Cardiac septum (tissue), 1 donor: Measurements from ENCODE around the gene CBR1.

- PRO-cap, result no peak
These were observed 59.8 kb upstream of the ATP5PO start for GRCh38 chr21:33975292-33975991.

DNA sequence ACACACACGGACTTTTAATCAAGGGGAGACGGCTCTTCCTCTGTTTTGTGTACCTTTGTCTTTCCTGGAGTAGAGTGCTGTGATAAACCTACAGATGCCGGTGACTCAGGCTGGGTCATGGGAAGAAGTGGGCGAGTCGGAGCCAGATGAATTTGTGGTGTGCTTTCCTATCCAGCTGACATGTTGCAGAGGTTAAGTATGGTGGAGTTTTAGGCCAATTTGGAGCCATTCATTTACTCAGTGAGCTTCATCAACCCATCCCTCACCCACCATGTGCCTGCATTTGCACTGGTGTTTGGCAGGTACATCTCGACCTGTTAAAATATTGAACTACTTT is 35.8 kb upstream of the MRPS6 start:
- PRO-cap, result no peak

DNA sequence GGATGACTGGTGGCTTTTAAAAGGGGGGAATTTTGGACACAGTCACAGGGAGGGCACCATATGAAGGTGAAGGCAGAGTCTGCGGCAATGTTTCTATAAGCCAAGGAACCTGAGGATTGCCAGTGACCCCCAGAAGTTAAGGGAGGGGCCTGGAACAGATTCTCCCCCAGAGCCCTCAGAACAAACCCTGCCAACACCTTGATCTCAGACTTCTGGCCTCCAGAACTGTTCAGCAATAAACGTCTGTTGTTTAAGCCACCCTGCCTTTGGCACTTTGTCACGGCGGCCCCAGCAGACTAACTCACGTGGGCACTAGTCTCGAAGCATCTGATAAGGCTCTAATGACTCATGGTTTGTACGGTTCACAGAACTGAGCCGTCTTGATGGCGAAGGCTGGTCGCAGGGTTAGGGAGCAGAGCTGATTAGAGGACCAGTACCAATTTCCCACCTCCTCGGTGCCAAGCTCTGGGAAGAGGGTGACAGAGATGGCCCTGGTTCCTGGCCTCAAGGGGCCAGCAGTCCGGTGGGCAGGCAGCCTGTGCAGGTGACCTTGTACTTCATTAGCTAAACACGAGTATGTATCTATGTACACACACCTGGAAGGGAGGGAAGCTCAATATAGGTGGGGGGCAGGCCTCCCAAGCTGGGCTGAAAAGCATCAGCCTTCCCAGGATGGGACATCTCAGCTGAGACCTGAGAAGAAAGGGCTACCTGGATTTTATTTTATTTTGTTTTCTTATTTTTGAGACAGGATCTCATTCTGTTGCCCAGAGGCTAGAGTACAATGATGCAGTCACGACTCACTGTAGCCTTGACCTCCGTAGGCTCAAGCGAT is 112.8 kb downstream of the MRPS6 start:
- PRO-cap, result no peak

DNA sequence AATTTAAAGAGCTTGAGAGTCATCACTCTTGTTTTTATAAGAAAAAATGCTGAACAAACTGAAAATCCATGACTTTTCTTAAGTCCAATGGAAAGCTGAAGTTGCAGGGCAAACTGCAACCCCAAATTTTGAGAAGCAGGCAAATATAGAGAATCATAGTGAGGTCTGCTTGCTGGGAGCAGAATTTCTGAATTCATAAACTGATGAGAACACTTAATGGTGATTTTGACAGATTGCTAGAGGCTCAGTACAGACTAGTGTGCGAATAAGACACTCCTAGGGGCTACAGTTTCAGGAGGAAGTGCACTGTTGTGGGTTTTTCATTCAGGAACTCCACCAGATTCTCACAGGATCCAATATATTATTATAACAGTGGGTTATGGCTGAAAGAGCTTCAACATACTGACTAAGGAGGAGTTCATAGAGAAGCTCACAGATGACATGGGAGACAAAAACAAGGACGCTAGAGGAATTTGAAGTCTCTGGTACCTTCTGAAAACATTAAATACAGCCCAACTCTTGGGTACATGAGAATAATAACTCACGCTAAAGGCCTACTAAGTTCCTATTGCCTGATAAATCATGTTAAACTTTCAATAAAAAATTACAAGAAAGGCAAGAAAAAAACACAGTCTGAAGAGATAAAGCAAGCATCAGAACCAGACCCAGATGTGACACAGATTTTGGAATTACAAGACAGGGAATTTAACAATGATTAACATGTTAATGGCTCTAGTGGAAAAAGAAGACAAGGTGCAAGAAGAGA is 135.3 kb downstream of the CLIC6 start:
- PRO-cap, result no peak

DNA sequence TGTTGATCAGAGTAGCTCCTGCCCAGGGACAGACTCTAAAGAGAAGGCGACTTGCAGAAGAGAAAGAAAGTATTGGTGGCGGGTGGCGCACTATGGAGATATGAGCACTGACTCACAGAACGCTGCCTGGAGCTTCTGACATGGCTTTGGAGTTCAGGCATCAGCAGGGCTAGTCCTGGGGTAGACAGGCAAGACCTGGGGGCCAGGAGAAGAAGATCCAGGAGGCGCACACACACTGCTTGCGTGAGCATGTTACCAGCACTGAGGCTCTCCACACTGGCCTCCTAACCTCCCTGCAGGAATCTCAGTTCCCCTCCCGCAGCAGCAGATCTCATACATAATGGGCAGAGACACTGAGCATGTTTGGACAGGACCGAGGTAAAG is 175.3 kb downstream of the CLIC6 start:
- PRO-cap, result no peak

DNA sequence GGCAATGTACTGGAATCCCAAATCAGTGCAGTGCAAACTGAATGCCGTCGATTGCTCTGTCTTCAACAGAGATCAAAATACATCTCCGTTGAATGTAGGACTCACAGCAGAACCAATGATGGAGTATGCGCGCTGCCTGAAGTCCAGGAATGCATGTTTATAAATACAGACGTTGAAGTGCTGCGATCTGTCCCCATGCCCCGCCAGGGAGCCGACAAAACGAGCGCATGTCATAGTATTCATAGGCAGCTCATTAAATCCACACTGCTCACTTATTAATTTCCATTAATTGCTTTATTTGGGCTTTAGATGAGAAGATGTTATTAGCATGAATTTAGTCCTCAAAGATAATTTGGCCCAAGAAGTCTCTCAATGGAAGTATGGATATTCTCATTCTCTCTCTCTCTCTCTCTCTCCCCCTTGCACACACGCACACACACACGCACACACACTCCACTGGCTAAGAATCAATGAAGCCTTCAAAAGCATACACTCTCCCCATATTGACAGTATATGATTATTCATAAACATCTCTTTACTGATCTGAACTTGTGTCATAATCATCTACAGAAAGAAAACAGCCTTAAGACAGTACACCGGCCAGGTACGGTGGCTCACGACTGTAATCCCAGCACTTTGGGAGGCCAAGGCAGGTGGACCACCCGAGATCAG is 175.2 kb downstream of the RUNX1 start:
- PRO-cap, result no peak

- PRO-cap, result no peak
These were observed 168.8 kb downstream of the RUNX1 start for GRCh38 chr21:34880229-34880875.

GRCh38 chr21:34933872-34934587 is 115.1 kb downstream of the RUNX1 start:
- PRO-cap, result no peak

DNA sequence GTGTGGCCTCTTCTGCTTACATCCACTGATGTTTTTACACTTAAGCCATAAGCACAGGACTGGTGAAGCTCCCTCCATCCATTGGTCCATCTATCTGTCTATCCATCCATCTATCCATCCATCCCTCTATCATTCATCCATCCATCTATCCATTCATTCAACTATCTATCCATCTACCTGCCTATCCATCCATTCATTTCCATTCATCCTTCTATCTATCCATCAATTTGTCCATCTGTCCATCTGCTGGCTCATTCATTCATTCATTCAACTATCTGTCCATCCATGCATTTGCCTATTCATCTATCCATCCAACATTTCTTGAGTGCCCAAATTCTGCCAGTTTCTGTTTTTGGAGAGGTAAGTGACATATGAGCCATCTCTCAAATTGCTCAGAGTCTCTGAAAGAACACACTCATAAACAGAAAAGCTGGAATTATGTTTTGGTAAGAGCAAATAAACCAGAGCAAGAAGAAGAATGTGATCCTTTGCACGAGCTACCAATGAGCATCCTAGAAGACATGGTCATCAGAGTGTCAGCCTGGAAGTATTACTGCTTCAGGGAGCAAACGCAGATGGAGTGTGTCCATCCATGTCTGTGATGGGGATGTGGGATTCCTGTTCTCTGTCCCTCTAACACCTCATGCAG is 16.1 kb downstream of the RUNX1 start:
- PRO-cap, result no peak

DNA sequence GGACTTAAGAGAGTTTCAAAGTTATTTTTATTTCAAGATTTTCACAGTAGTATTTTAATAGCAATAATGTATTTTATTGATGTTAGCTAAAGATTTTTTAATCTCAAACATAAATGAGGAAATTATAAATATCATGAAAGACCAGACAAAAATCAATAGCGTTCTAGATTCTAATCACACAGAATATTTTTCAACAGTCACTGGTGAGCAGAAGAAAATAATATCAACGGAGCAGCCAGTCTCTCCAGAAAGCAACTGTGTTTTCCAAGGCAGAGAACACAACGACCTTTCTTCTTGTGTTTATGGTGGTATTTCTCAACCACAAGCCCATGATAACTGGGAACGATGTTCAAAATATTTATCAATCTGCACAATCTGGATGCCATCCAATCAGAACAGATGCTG is 162.5 kb upstream of the RUNX1 start:
- PRO-cap, result no peak

DNA sequence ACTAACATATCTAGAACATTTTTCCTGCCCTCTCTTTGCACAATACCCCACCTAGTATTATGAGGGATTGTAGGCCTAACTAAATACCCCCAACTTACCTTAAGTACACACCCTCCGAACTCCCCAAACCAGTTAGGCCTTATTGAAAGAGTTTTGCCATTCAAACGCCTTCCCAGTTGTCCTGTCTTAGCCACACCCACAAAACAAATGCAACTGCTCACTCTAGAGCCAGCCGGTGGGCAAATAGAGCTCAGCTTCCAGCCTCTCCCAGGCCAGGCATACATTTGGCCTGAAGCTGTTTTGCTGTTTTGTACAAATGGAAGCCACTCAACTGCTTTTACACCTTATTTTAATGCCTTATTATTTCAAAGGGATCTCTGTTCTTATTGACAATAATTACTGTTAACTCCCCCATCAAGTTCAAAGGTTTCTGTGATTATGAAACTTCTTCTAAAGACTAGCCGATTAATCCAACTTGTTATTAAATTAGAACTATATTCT is 224.3 kb upstream of the RUNX1 start:
- PRO-cap, result no peak

GRCh38 chr21:35849979-35850613 is 210.2 kb downstream of the SETD4 start:
- PRO-cap, result unidirectional peak, plus-strand start at chr21:35850251; unidirectional peak, plus-strand start at chr21:35850317

- PRO-cap, result unidirectional peak, plus-strand start at chr21:35853027
These were observed 207.6 kb downstream of the SETD4 start for GRCh38 chr21:35852681-35853081.

DNA sequence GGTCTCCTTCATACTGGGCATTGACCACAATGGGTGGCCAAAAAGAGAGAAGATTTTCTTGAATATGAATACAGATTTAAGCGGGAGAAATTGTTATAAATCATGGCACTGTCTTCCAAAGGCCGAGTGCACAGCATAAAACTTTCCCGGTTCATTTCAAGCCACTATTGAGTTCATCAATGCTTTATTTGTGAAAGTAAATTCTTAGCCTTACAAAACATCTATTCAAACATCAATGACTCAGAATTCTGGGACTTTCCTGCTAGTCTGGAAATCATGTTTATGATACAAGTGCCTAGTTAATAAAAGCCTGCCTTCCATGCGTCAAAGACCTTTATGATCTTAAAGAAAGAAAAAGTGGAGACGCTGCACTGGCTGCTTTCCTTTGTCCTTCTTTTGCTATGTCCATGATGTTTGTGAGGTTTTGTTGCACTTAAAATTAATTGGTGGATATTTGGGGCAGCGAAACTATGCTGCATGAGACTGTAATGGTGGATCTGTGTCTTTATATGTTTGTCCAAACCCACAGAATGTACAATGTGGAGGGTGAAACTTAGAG is 137.7 kb downstream of the SETD4 start:
- PRO-cap, result no peak

DNA sequence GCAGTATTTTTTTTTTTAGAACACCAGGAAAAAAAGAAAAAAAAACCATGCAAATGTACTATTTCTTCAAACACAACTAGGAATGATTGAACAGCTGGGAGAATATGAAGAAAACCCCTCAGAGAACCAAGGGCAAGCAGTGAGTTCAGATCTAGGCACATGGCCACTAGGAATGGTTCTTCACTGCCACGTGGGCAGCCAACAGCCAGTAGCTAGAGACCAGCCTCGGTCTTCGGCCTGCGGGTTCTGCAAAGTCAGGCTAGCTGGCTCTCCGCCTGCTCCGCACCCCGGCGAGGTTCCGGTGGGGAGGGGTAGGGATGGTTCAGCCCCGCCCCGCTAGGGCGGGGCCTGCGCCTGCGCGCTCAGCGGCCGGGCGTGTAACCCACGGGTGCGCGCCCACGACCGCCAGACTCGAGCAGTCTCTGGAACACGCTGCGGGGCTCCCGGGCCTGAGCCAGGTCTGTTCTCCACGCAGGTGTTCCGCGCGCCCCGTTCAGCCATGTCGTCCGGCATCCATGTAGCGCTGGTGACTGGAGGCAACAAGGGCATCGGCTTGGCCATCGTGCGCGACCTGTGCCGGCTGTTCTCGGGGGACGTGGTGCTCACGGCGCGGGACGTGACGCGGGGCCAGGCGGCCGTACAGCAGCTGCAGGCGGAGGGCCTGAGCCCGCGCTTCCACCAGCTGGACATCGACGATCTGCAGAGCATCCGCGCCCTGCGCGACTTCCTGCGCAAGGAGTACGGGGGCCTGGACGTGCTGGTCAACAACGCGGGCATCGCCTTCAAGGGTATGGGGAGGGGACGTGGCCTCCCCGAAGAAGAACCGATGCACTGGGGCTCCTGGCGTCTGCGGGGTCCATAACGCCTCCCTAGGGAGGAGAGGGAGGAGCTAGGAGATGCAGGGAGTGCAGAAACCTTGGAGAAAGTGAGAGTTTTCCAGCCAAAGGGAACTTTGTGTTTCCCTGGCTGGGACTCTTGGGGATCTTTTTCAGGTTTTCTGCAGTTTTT is at the start of gene CBR1:
TSS of gene CBR1 (plus strand) at position 408 of the 1,008 bp plus-strand sequence.
- PRO-cap, result bidirectional peak, plus-strand start at position 408 of the sequence, minus-strand start at position 248 of the sequence; unidirectional peak, minus-strand start at position 699 of the sequence

DNA sequence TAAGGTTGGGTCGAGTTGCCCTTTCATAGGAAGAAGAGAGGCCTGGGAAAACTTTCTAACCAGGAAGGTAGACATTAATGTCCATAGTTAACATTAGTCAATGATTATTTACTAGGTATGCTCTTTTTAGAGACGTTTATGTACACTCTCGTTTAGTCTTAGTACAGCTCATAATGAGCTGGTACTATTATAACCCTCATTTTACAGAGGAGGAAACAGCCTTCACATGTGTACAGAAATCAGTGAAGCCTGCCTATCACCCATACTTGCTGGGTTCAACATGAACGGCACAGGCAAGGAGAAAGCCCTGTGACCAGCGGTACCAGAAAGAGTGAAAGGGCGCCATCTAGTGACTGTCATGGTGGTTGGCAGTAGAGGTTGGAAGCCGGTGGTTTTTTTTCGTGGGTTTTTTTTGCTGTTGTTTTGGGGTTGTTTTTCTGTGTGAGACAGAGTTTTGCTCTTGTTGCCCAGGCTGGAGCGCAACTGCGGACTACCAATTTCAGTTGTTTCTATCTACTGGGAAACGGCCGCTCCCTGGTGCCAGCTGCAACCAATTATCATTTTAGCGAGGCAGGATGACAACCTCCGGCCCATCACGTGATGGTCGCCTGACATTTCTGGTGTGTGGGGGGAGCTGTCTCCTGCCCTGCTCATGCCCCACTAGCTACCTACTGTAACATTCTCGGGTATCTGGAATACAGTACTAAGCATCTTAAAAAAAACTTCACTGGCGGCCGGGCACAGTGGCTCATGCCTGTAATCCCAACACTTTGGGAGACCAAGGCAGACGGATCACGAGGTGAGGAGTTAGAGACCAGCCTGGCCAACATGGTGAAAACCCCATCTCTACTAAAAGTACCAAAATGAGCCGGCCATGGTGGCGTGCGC is 22.0 kb upstream of the CBR3 start:
- PRO-cap, result no peak

- PRO-cap, result no peak
These were observed 31.2 kb downstream of the DOP1B start for GRCh38 chr21:36187852-36188154.

DNA sequence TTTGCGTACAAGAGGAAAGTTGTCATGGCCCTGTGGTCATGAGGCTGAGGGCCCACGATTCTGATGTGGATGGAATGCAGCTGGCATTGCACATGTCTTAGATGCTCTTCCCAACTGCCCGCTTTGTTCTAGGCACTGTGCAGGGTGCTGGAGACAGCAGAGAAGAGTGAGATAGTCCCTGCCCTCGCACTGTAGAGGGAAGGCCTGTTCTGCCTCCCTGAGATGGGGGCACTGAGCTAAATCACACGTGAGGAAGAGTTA is 40.7 kb downstream of the DOP1B start:
- PRO-cap, result no peak

DNA sequence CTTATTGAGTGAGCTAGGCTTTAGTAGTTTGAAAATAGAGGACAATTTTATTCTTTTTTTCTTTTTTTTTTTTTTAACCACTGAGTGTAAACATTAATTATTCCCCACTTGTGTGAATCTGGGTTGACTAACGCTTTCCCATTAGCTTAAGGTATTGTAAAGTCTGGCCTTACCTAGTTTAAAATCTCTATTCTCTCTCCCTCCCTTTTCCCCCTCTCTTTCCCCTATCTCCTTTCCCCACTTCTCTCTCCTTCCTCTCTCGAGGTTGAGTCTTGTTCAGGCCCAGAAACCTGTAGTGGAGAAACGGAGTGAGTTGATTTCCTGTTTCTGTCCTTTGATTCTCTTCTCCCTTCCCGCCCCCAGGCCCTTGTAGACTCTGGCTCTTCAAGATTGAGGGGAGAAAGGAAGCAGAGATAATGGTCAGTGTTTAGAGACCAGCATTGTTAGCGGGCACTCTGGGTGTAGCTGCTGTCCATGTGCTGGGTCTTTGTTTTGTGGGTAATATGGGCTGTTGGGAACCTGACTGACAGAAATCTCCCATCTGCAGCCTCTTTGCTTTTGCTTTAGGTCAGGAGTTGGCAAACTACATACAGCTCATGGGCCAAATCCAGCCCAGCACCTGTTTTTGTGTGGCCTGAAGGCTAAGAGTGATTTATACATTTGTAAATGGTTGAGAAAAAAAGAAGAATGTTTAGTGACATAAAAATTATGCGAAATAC is 1.6 kb downstream of the MORC3 start:
- PRO-cap, result no peak

GRCh38 chr21:36495592-36496041 is 15.7 kb upstream of the CLDN14 start:
- PRO-cap, result no peak